ENCODE measurements around a stretch of chr1.

DNA sequence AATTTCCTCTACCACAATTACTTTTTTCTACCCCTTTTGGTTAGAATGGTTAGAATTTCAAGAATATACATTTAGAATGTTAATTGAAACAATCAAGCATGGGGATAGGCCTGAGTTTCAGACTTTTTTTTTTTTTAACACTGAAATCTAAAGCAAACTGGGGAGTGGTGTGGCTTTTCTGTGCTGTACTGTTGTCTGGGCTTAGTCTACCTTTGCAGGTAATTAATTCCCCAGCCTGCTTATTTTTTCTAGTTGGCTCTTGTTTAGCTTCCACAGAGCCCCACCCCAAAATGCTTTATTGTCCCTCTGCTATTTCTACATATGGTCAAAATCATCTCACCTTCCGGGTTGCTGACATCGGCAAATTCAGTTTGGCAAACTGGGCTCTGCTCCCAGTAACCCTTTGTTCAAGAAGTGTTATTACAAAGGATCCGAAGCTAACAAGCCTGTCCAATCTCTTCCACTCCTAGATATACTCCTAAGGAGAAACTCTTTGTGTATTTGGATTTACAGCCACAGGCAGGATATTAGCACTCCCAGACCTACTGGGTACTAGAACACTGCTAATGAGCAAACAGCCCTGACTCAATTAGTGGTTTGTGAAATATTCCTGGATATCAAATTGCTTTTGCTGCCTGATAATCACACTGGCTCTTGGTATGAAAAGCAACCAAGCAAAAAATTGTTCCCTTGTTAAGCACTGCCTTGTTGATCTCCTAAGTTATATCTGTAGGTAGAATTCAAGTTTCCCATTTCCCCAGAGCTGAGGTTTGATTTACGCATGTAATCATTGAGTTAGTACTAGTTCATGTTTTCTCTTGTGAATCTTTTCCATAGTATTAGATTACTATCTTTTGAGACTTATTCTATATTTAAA lies 4.0 kb downstream of the JUN start:
- PRO-cap, 2 experiments = no peak in any of the 2 experiments

DNA sequence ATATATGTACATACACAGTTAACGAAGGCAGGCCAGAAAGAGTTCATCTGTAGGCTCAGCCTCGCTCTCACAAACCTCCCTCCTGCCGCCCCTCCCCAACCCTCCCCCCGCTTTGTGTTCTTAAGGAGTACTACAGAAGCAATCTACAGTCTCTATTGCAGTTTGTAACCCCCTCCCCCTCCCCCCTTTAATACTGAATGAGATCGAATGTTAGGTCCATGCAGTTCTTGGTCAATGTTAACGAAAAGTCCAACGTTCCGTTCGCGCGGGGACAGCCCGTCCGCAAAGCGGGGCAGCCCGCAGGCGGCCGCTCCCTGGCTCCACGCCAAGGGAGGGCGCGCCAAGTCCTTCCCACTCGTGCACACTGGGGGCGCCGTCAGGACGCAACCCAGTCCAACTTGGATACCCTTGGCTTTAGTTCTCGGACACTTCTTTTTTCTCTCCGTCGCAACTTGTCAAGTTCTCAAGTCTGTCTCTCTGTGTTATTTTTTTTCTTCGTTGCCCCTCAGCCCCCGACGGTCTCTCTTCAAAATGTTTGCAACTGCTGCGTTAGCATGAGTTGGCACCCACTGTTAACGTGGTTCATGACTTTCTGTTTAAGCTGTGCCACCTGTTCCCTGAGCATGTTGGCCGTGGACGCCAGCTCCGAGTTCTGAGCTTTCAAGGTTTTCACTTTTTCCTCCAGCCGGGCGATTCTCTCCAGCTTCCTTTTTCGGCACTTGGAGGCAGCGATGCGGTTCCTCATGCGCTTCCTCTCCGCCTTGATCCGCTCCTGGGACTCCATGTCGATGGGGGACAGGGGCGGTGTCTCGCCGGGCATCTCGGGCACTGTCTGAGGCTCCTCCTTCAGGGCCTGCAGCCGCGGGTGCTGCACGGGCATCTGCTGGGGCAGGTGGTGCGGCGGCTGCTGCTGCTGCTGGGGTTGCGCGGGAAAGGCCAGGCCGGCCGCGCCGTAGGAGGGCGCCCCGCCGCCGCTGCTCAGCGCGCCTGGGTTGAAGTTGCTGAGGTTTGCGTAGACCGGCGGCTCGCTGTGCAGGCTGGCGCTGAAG lies 2.0 kb downstream of the JUN start:
- PRO-cap, 2 experiments = peak in 2 of 2 experiments; most common plus-strand start position 391 of the sequence (in 1); most common minus-strand start position 533 of the sequence (in 2)

GRCh38 chr1:58793424-58793789 lies 9.6 kb upstream of the JUN start:
- PRO-cap, 2 experiments = no peak in any of the 2 experiments

DNA sequence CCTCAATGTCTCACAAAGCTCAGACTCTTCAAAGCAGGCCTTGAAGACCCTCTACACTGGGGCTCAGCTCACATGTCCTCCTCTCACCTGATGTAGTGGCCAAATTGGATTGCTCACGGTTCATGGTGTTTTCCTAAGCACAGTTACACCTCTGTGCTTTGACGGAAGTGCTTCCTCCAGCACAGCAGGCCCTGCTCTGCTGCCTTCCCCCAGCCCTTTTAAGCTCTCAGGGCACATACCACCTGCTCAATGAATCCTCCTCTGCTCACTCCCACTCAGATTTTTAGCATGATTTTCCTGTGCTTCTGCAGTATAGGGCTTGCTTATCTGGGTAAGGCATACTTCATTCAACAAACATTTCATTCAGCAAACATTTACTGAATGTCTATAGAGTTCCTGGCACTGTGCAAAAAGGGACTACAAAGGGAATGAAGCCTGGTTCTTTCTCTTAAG lies 74.4 kb upstream of the JUN start:
- PRO-cap, 2 experiments = peak in 1 of 2 experiments; most common minus-strand start position 97 of the sequence (in 1)

DNA sequence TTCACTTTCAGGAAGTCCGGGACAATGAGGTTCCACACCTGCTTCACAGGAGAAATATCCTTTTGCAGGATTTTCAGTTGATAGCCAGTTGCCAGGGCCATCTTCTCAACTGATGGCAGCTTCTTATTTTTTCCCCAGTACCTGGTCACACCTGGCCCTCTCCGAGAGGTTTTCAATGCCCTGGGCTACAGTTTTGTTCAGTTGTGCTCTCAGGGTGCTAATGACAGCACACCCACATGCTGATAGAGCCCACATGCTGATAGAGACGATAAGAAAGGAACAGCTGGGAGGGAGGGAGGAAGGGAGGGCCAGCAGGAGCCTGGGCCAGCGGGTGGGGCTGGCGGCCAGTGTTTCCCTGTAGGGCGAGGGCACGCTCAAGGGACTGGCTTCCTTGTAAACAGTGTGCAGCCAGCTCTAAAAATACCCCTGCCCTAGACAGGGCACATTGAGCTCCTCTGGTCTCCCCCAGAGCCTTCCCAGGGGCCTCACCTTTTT lies 112.7 kb upstream of the JUN start:
- PRO-cap, 2 experiments = no peak in any of the 2 experiments

DNA sequence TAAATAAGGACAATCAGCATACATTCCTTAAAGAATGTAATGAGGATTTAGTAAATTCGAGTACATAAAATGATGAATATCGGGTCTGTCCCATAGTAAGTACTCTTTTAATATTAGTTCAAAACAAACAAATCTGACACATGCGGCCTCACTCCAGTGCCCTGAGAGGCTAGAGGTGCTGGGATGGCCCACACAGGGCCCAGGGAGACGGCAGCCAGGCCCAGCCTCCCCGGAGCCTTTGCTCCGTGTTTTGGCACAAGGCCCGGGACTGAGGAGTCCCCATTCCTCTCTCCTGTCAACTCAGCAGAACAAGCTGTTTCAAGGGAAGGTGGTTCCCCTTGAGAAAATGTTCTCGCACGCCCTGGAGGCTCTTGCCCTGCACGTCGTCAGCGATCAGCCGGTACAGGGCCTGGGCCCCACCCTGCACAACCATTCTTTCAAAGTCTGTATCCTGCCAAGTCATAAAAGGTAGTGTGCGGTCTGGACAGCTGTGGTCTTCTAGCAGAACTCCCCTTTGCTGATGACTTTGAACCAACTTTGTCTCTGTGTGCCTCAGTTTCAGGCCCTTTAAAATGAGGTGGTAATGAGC lies 138.4 kb upstream of the JUN start:
- PRO-cap, 2 experiments = no peak in any of the 2 experiments

GRCh38 chr1:58979346-58979567 lies 195.4 kb upstream of the JUN start:
- PRO-cap, 2 experiments = no peak in any of the 2 experiments

DNA sequence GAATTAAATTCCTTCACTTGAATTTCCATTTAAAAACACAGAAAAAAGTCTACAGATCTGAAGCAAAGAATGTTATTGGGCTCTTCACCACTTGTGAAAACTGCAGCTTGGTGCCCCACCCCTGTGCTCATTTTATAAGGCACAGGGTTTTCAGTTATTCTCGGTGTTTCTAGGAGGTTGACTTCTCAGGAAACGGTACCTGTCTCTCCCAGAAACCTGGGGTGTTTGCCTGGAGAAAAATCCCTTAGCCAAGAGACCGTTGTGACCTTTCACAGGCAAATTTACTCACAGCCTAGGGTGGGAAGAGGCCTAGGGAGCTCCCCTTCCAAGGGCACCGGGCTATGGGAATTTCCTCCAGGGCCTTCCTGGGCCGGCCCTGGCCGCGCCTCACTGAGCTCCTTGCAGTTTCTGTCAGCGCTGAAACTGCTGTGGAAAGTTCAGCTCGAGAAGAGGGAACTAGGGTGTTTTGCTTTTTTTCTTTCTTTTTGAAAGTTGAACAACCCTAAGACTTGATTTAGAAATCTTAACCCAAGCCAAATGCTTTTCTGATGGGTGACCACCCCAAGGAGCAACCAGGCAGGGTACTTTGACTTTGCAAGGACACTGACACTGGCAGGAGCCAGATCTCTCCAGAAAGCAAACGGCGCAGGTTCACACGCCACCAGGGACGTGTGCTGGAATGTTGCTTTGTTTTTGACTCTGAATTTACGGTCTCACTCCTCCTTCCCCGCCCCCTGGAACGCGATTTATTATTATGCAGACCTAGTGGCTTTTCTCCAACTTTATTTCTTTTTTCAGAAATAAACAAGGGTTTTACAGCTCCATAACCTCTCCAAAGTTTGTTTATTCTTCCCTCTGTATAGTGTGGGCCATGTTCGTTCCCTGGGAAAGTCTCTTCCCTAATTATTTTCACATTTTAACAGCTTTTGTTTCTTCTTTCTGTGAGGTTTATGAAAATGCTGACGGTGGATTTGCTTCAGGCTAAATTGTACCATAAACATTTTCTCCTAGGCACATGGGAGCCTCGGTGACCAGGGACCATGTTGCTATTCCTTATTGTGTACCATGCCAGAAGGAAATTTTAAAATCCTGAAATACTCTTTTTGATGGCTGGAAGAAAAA lies 229.6 kb upstream of the JUN start:
- PRO-cap, 2 experiments = no peak in any of the 2 experiments

GRCh38 chr1:59057070-59057709 lies 239.7 kb upstream of the FGGY start:
- PRO-cap, 2 experiments = no peak in any of the 2 experiments

DNA sequence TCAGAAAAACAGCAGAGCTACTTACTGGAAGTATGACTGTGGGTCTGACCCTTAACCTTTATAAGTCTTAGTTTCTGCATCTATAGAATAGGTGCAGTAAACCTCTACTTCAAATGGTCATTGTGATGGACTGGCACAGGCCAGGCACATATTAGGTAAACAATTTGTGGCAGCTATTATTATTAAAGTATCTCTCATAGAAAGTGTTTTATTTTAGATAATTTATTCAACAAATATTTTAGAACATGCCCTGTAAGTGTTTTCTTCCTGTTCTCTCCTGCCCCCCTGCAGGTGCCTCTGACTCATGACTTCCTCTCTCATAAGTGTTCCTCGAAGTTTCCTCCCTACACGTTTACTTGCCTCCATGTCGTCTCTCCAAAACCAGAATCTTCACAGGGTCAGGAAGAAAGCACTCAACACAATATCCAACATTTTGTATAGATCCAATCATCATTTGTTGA lies 224.7 kb upstream of the FGGY start:
- PRO-cap, 2 experiments = no peak in any of the 2 experiments

GRCh38 chr1:59146534-59147582 lies 150.0 kb upstream of the FGGY start:
- PRO-cap, 2 experiments = peak in 2 of 2 experiments; most common plus-strand start chr1:59146844 (in 2)

- PRO-cap, 2 experiments = no peak in any of the 2 experiments
Observed at GRCh38 chr1:59203928-59204648, 92.8 kb upstream of the FGGY start.

DNA sequence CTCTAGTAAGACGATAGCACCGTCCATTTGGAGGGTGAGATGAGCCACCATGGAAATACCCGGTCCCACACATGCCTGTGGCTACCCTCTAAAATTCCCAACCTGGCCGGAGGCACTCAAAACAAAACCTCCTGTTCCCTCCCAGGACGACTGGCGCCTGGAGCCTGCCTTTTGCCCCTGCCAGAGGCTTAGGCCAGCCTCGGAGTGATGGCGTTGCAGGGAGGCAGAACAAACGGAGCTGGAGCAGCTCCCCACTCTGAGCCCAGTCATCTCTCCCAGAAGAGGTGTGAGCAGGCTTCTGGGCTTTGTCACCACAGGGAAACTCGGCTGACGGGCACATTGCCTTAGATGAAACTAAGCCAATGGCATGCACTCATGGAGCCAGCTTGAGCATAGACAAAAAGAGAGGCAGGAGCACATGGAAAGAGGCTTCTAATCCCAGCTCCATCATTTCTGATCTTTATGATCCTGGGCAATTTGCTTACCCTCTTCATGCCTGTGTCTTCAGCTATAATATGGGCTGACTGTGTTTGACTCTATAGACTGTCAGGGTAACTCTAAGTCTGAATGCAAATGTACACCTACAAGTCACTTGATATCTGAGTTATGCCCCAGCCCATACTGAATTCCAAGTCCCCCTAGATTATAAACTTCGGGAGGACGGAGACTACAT lies 213.6 kb upstream of the HOOK1 start:
- PRO-cap, 2 experiments = no peak in any of the 2 experiments

DNA sequence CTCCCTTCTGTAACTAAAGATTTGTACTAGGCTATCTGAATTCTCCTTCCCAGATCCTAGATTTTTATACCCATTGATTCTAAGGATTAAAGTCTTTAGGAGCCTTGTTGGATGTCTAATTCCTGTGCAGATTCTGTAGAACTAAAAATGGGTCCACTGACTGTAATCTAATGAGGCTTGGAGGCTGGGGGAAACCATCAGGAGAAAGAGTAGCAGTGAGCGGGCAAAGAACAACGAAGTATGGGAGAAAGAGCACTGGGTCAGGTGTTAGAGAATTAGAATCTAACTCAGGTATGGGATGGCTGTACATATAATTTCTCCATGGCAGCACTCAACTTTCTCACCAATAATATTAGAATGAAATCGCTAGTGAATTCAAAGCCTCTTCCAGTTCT lies 74.3 kb upstream of the C1orf87 start:
- PRO-cap, 2 experiments = no peak in any of the 2 experiments

DNA sequence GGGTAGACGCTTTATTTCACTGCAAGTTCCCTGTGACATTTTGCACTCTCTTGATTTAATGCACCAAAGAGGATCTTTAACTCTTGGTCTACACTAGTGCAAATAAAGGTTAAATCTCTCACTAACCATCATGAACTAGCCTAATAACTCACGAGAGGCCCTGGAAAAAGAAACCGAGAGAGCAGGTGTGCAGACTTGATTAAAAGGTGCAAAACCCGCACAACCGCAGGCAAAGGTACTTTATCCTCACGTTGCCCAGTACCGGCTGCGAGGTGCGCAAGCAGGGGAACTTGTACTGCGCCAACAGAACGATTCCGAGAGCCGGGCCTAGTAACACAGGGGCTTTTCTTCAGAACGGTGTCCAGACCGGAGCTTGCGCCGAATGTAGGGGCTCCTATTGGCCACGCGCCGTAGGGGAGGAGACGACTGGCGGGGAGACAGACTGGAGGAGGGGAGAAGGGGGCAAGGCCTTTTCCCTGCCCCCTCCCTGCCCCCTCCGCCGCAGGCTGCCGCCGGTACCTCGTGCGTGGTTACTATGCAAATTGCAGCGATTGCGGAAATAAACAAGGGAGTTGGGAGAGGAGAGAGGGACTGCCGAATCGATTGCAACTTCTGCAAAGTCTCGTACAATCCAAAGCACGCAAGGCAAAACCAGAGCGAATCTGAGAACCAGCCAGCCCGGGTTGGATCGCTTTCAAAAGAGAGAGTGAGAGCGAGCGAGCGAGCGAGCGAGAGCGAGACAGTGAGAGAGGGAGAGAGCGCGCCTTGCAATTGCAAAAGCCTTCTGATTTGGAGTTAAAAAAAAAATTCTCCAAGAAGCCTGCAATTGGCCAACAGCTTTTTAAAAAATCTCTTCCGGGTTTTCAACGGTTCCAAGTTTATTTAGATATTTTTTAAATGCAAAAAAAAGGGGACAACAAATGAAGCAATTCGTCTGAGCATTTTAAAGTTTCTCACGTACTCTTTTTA lies 5.4 kb upstream of the NFIA start:
- PRO-cap, 2 experiments = peak in 2 of 2 experiments; most common plus-strand start position 306 of the sequence (in 2); most common minus-strand start position 335 of the sequence (in 2)

- PRO-cap, 2 experiments = no peak in any of the 2 experiments
Observed at GRCh38 chr1:61078460-61078935, 3.9 kb upstream of the NFIA start.

- PRO-cap, 2 experiments = no peak in any of the 2 experiments
Observed at GRCh38 chr1:61114216-61114784, 31.9 kb downstream of the NFIA start.

DNA sequence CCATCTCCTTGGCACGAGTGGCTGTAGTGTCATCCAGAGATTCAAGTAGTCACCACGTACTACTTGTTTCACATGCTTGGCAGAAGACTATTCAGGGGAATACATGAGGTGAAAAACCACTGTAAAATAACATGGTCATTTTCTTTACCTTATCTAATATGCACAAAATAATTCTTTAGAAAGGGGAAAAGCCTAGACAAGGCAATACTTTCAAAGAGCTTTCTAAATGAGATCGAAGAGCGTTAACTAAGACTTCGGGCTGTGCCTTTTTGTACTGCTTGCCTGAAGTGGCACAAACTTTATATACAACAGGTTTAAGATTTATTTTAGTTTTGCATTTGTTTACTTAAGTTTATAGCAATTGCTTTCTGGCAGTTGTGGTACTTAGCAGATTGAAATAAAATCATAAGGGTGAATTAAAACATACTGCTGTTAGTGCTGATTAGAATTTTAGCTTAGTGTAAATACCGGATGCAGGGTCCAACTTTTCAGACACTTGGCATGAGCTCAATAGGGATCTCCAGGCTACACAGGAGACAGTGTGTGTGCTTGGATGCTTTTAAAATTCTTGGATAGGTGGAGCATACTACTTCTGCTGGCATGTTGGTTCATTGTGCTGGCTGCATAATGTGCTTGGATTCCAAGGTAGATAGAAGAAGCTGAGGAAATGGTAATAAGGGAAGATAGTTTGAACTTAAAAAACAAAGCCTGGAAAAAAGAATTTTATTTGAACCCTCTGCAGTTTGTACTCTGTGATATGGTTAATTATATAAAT lies 159.6 kb downstream of the NFIA start:
- PRO-cap, 2 experiments = no peak in any of the 2 experiments

- PRO-cap, 2 experiments = no peak in any of the 2 experiments
Observed at GRCh38 chr1:61407386-61407941, 317.5 kb downstream of the TM2D1 start.

- PRO-cap, 2 experiments = no peak in any of the 2 experiments
Observed at GRCh38 chr1:61420753-61421259, 304.1 kb downstream of the TM2D1 start.

Measured in helper T cell (primary cell).